Measurements from ENCODE around the genes TF and SRPRB.

GRCh38 chr3:133655034-133655729, 6.6 kb downstream of the TOPBP1 start:
- RAMPAGE, long total RNA, result no peak
- RRBS, result no CpG with 5 or more reads among the region's 5 CpGs

- RAMPAGE, long total RNA, result no peak
- RRBS, result no CpG with 5 or more reads among the region's 1 CpG
These were observed 2.8 kb downstream of the TOPBP1 start for GRCh38 chr3:133659004-133659203.

DNA sequence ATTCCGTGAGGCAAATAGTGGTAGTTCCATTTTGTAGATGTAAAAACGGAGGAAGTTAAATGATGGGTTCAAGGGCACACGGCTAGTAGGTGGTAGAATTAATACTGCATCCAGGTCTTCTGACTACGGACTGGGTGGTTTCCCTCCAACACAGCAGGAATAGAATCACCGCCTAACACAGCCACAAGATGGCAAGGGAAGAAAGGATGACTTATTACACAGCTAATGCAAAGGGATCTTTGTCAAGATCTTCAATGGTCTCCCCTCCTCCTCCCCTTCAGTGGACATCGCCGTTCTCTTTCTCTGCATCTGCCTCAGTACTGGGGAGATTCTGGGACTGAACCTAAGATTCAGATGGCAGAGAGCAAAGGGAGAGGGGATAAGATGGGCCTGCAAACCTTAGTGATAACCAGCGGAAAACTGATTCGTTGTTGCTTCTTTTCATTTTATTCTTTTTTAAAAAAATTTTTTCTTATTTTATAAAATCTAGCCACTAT, 592 bp upstream of the TOPBP1 start:
- RAMPAGE, long total RNA, result no peak
- RRBS, result no CpG with 5 or more reads among the region's 9 CpGs

DNA sequence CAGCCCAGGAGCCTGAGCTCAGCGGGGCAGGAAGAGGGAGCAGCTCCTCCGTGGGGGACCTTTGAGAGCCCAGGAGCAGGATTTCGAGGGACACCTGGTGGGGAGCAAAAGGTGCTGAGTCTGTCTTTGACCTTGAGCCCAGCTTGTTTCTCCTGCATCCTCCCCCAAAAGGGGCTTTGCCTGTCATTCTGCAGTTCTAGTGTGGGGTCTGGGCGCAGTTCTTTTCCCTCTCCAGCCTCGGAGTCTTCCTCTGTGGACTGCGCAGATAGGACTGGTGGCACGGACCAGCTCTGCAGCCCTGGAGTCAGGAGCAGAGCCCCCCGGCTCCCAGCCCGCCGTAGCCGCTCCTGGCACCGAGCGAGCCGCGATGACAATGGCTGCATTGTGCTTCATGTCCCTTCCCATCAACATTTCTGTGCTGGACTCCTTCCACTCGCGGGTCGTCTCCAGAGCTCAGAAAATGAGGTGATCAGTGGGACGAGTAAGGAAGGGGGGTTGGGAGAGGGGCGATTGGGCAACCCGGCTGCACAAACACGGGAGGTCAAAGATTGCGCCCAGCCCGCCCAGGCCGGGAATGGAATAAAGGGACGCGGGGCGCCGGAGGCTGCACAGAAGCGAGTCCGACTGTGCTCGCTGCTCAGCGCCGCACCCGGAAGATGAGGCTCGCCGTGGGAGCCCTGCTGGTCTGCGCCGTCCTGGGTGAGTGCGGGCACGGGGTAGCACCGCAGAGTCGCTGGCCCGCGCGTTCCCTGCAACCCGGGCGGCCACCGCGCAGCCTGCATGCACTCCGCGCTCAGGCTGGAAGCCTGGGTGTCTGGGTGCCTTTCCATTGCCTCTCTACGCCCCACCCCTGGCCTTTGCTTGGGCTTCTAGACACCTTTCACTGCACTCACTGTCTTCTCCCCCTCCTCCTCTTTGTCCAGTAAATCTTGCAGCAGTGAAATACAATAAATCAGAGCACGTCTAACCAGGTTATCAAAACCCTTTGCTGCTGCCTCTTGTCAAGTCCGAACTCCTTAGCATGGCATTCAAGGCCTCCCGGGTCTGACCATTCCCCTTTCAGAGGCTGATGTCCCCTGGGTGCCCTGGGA, at the start of gene TF:
TF (plus strand) TSS at position 609 of the 1,091 bp plus-strand sequence.
- RAMPAGE, long total RNA, result no peak
- RRBS, result 3% methylated on average over 12 of the region's 56 CpGs

GRCh38 chr3:133757827-133758142, 11.6 kb downstream of the TF start:
- RAMPAGE, long total RNA, result no peak
- RRBS, result no CpG with 5 or more reads among the region's 5 CpGs

DNA sequence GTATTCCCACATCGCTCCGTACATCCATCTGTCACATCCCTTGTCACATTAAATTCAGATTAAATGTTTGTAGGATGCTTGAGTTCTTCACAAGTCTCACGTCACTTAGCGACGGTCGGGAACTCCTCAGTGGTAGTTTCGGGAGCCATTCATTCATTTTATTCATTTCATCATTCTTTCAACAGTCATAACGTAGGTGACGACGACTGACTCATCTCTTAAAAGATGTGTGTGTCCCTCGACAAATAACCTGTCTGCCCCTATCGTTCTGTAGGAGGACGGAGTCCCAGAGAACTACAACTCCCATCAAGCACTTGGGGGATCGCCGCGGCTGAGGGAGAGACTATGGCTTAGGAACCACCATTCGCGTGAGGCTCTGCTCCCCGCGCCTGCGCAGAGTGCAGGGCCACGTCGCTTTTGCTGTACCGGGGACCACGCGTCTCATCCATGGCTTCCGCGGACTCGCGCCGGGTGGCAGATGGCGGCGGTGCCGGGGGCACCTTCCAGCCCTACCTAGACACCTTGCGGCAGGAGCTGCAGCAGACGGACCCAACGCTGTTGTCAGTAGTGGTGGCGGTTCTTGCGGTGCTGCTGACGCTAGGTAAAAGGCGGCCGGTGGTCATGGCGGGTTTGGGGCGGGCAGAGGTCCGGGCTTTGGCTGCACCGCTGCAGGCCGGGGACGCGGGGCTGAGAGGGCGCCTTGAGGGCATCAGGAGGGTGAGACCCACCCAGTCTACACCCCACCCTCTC, at the start of gene SRPRB:
SRPRB (plus strand) TSS at position 414 of the 750 bp plus-strand sequence.
- RAMPAGE, long total RNA, result start-site peak on the plus strand centred at position 424 of the sequence, 42 bp wide, 371 and 679 reads in 2 replicates
- RRBS, result 3% methylated on average over 8 of the region's 50 CpGs

DNA sequence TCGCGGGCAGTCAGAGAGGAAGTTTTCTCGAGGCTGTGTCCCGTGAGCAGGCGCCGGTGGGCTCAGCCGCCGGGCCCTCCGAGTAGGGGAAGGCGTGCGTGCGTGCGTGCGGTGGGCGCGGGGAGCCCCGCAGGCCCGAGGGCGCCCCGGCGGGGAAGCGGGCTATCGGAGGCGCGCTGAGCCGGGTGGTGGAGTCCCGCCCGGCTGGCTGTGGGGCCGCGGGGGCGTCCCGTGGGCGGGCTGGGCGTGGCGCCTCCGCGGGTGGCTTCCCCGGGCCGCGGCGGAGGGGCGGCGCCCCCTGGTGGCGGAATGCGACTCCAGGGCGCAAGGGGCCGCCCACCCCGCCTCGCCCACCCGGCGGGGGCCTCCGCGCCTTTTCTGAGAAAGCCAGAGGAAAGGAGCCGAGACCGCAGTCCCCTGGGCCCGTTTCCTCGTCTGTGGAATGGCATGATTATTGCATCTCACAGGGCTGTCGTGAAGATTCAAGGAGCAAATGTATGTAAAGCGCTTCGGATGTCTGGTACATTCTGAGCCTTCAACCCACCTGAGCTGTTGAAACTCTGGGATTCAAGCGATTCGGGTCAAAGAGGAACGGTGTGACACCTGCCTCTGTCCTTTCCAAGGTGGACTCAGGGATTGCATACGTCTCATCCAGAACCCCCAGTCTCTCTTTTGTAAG, 31.9 kb upstream of the RAB6B start:
- RAMPAGE, long total RNA, result no peak
- RRBS, result 1% methylated on average over 32 of the region's 64 CpGs

DNA sequence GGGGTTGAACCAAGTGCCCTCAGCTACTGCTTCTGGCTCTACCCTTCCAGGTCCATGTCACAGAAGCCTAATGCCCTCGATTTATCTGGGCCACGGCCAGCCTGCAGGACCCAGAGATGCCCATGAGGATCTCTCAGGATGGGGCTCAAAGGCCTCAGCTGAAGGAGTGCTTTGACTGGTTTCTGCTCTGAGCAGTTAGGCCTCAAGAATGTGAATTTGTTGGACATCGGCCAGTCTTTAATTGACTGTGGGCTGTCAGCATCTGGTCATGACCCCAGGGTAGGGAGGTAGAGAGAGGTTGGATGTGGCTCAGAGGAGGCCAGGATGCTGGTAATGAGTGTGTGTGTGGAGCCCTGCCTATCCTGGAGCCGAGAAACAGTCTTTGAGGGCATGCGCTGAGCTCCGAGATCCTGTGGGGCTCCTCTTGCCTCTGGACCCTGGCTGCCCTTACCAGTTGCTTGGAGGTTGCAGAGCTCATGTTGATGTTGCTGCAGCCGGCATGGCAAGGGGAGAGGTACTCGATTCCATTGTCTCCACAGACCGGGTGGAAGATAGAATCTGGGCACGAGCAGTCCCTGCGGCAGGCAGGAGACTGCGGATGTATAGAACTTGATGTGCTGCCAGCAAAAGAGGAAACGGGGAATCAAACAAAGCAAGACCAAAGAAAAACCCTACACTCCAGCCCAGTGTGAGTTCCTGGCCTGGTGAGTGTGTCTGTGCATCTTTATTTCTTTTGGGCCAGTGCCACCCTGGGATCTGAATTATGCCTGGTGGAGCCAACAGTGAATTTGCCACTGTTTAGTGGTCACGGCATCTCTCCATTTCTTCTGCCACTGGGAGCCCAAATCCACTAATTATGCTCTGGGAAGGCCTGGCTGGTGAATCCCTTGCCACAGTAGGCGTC, 49.2 kb upstream of the RAB6B start:
- RAMPAGE, long total RNA, result no peak
- RRBS, result no CpG with 5 or more reads among the region's 15 CpGs

- RAMPAGE, long total RNA, result no peak
- RRBS, result no CpG with 5 or more reads among the region's 6 CpGs
These were observed 61.5 kb upstream of the RAB6B start for GRCh38 chr3:133957113-133957674.

GRCh38 chr3:134019707-134020677, 9.7 kb downstream of the SLCO2A1 start:
- RAMPAGE, long total RNA, result no peak
- RRBS, result no CpG with 5 or more reads among the region's 31 CpGs

GRCh38 chr3:134027376-134028117, 2.2 kb downstream of the SLCO2A1 start:
- RAMPAGE, long total RNA, result no peak
- RRBS, result no CpG with 5 or more reads among the region's 9 CpGs

DNA sequence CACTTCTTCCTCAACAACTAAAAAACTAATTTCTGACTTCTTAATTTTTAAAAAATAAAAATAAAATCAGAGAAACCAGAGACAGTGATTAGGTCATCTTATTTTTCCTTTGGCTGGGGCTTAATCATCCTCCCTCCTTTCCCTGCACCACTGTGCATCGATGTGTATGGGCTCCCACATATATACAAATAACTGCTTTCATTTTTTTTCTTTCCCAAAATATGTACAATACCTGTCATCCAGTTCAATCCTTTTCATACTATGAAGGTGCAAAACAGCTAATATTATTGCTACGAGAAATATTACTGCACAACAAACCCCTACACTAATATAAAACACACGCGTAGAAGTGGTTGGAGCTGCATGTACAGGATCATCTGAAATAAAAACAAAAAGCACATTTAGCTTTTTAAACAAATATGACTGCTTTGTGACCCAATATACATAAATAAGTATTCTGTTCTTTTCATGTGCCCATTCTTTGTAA, 48.1 kb downstream of the RYK start:
- RAMPAGE, long total RNA, result no peak
- RRBS, result no CpG with 5 or more reads among the region's 4 CpGs

DNA sequence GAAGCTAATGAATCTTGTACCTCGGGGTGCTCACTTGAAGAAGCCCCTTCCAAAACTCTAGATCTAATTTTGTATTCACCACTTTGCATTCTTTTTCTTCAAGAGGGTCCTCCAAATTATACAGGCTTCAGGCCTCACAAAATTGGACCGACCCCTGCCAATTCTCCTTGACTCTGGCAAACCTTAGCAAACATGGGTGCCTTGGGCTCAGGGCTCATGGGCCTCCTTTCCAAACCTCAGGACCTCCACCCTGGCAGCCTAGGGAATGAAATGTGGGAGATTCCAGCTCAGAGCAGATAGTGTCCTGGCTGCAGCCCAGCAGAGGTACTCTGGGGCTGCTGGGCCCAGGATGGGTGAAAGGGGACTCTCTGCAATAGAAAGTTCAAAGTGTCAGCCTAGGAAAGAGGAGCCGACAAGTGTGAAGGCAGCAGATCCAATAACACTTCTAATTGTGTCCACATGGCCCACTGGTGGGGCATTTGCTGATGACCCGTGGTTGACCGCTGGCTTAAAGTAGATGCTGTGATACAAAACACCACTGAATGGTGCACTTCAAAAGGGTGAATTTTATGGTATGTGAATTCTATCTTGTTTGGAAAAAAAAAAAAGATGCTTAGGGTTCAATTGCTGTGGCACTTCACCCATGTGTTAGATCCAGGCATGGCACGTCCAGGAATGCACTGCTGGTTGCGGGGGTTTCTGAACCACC, 21.1 kb downstream of the AMOTL2 start:
- RAMPAGE, long total RNA, result no peak
- RRBS, result no CpG with 5 or more reads among the region's 7 CpGs

GRCh38 chr3:134370178-134371408, 3.7 kb downstream of the AMOTL2 start:
- RAMPAGE, long total RNA, result no peak
- RRBS, result 77% methylated on average over 7 of the region's 32 CpGs

- RAMPAGE, long total RNA, result no peak
- RRBS, result no CpG with 5 or more reads among the region's 1 CpG
These were observed 58.4 kb downstream of the CEP63 start for GRCh38 chr3:134544309-134544508.

GRCh38 chr3:134783299-134783707, 11.8 kb upstream of the EPHB1 start:
- RAMPAGE, long total RNA, result no peak
- RRBS, result no CpG with 5 or more reads among the region's 8 CpGs

- RAMPAGE, long total RNA, result no peak
- RRBS, result no CpG with 5 or more reads among the region's 2 CpGs
These were observed 1.8 kb downstream of the PPP2R3A start for GRCh38 chr3:135967204-135967776.

DNA sequence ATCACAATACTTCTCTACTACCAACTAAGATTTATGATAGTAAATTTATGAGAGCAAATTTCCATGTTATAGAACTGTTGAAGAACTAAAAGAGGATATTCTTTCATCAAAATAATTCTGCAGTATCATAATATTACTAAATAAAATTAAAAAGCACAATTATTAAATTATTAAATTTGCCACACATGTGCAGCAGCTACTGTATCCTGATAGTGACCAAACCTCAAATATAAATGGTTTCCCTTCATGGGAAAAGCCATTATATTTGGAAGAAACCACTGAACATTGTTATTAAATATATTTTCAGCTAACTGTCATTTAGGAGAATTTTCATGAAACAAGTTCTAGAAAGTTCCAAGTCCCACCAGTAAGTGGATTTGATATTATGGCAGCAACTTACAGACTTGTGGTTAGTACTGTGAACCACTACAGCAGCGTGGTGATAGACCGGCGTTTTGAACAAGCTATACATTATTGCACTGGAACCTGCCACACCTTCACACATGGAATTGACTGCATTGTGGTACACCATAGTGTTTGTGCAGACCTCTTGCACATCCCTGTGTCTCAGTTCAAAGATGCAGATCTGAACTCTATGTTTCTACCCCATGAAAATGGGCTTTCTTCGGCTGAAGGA, 35.7 kb downstream of the PPP2R3A start:
- RAMPAGE, long total RNA, result no peak
- RRBS, result no CpG with 5 or more reads among the region's 4 CpGs

DNA sequence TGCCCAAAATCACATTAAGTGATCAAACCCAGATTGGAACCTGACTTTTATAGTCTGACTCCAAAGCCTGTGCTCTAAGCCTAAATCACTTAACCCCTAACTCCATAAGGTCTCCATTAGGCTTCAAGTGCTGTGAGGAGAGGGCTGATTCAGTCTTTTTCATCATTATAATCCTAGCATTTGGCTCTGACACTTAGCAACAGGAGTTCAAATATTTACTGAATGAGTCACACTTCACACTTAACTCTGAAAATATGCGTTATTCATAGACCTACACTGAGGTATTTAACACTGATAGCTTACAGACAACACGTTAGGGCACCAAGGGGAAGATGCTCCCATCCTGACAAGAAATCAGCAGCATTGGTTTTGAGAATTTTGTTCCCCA, 53.6 kb downstream of the MSL2 start:
- RAMPAGE, long total RNA, result no peak
- RRBS, result no CpG with 5 or more reads among the region's 2 CpGs

- RAMPAGE, long total RNA, result no peak
These were observed 48.5 kb downstream of the MSL2 start for GRCh38 chr3:136147526-136148108.

All from epithelial cell of alveolus of lung (primary cell).